Mononuclear cell (primary cell): Measurements from ENCODE around the gene SHISAL1.

DNA sequence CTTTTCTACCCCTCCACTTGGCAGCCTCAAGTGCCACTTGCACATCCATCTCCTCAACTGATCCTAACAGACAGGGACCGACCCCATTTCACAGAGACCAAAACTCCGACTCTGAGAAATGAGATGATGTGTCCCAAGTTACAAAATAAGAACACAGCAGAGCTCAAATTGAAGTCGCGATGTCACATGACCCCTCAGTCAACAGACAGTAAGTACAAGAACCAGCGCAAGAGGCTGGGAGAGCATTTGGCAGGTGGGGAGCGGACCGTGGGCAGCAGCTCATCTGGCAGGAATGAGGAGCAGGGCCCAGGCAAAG is 34.4 kb downstream of the SCUBE1 start:
- RRBS: no CpG with 5 or more reads among the region's 7 CpGs

DNA sequence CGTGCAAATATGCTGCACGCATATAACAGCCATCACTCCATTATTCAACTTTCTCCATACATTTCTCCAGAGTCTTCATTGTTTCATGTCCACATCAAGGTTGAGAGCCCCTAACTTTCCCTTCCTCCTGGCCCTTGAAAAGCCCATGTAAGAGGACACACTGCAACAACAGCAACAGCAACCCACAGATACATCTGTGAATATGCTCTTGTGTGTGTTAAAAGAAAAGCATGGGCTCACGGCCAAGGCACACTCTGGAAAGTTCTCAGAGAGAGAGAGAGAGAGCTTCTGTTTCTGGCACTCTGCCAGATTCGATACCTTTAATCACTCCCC is 34.0 kb upstream of the MPPED1 start:
- RRBS: no CpG with 5 or more reads among the region's 4 CpGs

DNA sequence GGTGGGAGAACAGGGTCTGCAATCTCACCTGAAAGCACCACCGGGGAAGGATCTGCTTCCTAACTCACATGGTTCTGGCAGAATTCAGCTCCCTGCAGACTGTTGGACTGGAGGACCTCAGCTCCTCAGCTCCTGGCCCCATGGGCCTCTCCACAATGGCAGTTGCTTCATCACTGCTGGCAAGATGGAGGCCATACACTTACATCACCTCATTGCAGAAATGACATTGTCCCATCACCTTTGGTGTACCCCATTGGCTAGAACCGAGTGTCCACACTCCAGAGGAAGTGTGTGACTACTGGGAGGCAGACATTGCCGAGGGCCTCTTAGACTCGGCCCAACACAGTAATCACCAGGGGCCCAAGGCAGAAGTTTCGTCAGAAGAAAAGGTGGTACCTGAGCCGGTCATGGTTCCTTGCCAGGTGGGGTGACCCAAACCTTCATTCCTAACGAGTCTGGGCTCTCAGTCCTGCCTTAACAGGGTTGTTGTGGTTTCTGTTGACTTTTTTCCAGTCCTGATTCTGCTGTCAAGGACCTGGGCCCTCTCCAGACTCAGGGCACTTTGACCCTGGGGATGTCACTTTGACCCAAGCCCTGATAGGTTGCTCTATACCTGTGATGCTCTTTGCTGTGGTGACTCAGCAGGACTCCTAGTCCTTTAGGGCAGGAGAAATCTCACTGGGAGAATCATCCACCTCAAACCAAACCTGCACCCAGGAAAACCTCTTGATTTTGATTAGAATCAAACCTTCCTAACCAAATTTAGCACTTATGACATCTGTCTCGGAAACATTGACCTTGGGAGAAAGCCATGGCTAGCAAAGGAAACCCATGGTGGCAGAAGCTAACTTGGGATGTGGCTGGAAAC is 20.7 kb upstream of the MPPED1 start:
- RRBS: 93% methylated on average over 1 of the region's 8 CpGs

DNA sequence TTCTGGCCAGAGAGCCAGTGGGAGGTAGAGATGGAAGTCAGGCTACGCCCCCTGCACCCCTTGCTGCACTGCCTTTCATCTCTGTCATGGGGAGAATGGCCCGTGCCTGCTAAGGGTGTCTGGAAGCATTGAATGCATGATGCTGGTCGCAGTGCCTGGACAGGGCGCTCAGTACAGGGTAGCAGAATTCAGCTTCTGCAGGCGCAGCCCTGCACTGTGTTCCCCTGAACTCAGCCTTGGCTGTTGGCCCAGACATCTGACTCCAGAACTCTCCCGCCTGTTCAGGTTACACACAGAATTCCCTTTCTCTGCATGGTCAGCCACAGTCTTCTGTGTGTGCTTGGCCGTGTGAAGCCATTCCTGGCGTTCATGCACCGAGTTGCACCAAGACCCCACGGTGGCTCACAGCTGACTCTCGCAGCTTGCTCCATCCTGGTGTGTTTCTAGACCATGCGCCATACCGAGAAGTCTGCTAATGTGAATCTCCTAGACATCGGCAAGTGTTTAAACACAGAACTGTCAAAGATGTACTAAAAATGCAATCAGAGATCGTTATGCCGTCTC is 55.4 kb downstream of the MPPED1 start:
- RRBS: no CpG with 5 or more reads among the region's 16 CpGs

DNA sequence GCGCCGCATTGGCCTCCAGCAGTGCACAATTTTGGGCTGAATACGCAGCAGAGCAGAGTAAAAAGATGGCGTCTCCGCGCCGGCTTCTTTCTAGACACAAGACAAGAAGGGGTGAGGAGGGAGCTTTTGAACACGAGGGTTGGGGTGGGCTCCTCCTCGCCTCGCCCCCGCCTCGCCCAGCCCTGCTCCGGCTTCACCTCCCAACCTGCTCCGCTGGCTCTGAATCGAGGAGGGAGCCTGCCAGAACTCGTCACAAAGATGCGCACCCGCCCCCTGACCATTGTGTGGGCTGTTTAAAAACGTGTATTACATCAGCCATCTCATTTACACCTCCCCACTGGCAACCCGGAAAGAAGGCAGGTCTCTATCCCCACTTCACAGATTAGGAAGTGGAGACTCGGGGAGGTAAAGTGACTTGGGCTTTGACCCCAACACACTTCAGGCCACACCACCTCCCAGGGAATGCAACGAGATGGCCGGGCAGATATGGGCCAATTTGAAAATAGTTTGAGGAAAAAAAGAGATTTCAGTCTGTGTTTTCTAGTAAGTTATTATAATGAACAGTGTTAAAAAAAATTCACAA is 119.2 kb downstream of the MPPED1 start:
- RRBS: 87% methylated on average over 5 of the region's 23 CpGs

DNA sequence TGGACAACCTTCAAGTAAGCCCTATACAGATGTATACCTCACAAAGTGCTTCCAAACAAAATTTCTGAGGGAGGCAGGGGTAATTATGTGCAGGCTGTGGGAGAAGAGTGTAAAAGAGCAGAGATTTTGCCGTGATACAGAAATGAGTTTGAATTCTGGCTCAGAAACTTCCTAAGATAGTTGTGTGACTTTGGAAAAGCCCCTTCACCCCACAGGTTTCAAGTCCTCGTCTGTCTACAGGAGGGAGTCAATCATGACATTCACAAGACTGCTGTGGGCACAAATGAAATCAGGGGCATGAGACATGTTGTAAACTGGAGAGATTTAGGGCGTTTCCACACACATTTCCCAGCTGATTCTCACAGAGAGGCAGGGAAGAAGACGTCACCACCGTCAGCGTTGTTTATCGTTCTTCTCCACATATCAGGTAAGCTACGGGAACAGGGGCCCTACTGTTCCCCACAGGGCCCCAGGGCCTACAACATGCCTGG is 554 bp downstream of the EFCAB6 start:
- RRBS: no CpG with 5 or more reads among the region's 8 CpGs

DNA sequence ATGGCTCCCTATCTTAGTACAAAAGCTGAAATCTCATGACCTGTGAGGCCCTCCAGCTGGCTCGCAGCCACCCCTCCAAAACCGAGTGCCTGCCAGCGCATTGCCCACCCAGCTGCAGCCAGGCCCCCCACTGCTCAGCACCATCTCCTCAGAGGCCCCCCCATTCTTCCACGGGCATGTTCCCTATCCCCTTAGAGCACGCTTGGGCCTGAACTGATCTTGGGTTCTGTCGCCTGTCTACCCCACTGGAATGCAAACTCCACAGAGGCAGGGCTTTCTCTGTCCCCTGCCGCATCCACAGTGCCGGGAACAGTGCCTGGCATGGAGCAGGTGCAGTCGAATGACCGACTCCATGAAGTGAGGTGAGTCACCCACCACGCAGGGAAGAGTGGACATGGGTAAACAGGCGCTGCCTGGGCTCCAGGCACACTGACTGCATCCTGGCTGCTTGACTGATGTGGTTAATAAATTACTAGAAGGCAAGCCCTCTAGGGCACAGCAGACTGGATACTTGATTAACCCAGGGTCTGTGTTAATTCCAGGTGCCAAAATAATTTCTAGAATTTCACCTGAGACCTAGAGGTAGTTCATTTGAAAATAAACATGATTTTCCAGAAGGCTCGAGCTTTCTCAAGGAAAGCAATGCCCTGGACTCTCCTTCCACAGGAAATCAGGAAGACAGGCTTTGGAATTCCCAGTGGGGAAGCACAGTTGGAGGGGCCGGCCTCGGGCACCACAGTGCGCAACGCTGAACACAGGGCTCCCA is 11.5 kb upstream of the EFCAB6 start:
- RRBS: no CpG with 5 or more reads among the region's 17 CpGs

DNA sequence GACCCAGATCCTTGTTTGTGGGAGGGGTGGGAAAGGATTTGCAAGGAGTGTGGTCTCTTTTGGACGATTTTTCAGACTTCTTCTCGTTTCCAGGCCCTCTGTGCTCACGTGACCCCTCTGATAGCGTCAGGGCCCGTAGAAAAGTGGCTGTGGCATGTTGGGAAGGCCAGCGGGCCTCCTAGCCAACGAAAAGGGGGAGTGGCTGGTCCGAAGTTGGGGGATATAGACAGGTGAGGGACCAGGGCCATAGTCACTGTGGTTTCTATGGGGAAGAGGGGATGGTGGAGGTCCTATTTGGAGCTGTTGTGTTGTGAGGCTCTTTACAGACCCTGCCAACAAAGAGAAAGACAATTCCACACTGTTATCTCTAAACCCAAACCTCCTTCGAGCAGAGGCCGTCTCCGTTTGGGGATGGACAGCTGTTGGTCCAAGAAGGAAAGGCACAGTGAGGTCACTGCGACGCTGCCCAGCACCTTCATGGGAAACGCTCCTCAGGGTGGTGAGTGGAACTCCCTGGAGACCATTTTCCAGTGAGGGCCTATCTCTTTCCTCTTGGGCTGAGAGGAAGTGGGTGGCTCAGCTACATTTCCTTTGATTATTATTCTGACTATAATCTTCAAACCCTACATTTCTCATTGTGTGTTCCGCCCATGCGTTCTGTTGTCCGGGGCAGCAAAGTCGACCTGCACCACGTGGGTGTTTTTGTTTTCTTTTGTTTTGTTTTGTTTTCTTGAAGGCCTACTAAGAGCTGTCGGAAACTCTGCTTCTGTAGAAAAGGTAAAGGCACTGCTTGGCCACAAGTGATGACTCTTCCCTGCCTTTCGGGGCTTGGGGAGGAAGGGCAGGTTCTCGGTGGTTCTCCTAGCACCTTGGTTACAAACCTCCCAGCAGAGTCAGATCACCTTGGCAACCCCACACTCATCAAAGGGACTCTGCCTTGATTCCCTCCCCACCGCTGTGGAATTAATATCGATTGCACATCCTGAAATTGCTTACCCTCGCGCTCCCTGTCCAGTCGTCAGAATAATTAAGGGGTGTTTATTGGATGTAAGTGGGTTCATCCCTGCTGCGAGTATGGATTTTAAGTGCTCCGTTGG is 7.0 kb downstream of the PARVB start:
- RRBS: no CpG with 5 or more reads among the region's 29 CpGs

DNA sequence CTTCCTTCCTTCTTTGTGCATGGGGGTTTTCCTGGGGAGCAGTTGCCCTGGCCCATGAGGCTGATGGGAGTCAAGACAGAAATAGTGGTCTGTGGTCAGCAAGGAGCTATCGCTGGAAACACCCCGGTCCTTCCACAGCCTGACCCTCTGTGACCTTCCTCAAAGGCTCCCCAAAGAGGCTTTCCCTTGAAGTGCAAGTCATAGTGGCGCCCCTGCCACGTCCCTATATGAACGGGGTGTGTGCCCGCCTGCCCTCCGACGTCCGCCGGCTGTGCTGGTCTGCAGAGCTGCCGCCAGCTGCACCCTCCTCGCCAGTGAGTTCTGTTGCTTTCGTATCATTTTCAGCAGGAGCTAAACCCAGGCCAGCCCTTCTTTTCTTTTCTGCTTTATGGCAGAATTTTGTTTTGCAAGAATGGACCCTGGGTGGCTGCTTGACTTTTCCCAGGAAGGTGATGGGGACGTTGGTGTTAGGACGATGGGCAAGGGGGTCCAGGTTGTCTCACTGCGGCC is 44.8 kb downstream of the PARVB start:
- RRBS: no CpG with 5 or more reads among the region's 16 CpGs

DNA sequence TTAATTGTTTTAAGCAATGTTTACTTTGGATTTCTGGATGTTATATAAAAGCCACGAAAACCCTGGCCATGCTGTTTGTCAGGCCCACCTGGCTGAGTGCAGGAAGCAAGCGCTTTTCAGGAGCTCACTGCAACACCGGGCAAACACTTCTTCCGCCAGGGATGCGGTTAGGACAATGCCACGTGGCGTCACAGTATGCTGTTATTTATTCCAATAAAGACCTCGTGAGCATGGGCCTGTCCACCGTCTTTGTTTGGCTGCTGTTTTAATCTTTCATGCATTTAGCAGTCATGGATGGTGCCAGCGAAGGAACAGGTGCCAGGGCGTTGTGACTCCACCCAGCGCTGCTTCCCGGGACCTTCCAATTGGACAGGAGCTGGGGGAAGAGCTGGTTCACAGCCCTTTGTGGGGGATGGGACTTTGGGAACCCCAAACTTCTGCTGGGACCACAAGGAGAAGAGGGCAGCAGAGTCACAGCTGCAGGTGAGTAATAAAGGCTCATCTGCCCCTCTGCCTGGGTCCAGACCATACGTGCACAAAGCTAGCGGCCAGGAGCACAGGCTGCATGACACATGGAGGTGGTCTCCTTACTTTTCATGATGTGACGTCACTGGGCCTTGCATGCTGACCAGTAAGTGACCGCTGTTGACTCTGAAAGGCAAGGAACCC is 7.9 kb upstream of the PARVG start:
- RRBS: no CpG with 5 or more reads among the region's 17 CpGs

- RRBS: no CpG with 5 or more reads among the region's 24 CpGs
These were observed 3.7 kb downstream of the SHISAL1 start for GRCh38 chr22:44308920-44309679.

DNA sequence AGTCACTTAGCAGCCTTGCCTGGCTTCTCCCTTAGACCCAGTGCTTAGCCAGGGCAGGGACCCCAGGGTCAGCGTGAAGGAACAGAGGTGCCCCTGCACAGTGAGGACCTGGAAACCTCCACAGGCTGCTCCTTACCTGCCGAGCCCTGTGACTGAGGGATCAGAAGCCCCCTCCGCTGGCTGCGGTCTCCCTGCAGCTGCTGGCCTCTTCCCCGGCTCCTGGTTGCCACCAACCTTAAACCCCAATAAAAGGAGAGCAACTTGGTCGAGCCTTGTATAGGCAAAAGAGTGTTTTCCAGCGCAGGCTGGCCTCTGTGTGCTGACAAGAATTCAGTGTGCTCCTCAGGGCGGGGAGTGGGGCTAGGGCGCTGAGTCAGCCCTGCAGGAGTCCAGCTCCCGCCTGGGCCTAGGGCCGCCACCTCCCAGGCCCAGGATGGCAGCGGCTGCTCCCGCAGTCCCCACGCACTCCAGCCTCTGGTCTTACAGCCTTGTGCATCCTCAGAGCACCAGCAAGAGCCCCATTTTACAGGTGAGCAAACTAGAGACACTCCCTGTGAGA is at the start of gene SHISAL1:
Gene SHISAL1 (minus strand): TSS at position 337 of the 559 bp plus-strand sequence.
- RRBS: no CpG with 5 or more reads among the region's 14 CpGs

DNA sequence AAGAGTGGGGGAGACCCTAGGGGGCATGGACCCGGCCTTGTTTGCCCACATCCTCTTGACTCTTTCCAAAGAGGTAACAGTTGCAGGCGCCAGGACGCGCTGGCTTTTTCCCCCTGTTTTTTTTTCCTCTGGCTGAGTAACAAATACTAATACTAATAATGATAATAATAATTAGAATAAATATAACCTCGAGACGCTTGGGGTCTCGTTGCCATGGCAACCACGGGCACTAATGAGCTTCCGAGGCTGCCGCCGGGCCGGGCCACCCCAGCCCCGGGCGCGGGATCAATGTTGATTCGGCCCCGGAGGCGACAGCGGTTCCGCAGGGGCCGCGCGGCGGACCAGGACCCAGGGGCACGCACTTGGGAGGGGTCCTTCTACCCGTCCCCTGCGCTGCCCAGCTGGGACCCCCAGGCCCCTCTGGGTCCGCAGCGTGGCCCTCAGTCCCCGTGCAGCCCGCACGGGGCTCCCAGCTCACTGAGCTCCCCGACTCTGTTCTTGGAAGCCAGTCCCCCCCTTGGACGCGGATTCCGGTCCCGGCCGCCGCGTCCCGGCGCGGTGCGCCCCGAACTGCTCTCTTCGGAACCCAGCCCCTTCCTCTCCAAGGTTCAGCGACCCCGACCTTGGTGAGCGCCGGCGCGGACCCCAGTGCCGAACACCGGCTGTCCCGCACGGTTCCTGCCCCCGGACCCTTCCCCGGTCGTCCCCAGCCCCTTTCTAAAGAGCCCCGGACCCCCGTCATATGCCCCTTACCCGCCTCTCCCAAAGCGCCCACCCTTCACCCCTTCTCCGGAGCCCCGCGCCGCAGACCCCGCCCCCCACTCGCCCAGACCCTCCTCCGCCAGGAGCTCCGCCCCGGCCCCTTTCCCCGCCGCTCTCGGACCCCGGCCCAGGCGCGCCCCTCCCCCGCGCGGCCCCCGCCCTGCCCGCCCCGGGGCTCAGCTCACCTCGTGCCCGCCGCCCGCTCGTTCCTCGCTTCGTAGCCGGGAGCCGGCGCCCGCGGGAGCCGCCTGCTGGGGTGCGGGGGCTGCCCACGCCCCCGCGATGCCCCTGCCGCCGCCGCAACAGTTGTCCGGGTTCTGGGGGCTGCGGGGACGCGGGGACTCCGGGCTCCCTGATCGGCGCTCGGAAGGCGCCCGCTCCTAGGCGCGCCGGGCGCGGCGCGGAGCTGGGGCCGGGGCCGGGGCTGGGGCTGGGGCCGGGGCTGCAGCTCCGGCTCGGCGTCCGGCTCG is 18.2 kb upstream of the SHISAL1 start:
- RRBS: 3% methylated on average over 64 of the region's 129 CpGs

DNA sequence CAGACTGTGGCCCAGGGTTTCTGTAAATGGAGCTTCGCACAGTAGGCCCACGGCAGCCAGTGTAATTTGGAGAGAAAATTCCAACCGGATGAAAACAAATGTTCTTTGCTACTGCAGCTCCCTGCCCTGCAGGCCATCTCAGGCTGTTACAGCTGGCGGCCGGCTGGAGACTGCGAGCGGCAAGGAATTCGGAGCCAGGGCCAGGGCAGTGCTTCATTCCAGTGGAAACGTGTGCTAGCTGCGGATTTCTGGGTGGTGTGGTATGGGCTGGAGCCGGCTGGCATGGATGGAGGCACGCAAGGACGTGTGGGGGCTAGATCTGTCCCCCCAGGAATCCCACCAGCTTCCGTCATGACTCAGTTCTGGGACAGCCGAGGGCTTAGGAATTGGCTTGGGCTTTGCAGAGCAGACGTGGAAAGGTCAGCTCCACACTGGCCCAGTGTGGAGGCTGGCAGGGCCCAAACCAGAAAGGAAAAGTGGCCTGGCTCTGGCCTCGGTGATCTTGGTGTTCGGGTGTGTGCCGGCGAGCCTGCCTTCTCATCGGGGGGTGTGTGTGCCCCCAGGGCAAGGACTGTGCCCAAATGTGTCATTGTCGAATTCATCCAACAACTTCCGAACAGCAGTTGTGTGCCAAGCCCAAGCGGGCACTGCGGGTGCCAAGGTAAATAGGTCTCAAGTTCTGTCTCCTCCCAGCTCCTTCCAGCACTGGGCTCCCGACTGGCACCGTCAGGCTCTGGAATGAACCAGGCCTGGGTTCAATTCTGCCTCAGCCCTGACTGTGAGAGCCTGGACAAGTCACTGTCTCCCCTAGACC is 48.1 kb upstream of the SHISAL1 start:
- RRBS: 94% methylated on average over 2 of the region's 27 CpGs

DNA sequence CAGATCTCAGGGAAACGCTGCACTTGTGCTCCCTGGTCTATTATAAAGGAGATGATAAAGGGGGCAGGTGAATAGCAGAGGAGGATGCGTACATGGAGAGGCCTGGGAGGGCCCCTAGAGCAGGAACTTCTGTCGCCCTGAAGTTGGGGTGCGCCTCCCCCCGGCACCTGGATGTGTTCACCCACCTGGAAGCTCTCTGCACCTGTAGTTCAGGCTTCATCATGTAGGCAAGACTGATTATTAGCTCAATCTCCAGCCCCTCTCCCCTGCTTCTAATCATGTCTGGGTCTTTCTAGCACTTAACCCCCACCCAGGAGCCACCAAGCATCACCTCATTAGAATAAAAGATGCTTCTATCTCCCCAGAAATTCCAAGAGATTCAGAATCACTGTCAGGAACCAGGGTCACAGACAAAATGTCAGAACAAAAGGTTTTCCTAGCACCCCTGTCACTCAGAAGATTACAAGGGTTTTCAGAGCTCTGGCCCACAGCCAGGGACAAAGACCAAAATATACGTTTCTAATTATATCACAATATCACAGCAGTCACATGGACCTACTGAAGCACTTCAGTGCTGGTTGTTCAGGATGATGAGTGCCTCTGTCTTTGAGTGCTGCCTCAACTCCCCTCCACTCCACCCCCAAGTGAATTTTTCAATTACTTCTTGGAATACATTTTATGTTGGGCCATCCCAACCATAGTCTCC is 21.7 kb upstream of the RTL6 start:
- RRBS: no CpG with 5 or more reads among the region's 6 CpGs

DNA sequence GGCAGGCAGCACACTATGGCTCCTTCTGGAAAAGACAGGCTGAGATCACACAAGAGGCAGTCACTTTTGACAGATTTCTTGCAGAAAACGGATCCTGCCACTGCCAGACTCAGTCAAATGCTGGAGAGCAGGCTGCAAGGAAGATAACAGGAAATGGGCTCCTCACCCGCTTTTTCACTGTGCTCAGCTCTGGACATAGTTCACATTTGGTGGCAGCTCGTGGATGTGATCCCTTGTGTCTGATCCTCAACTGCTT is 26.1 kb upstream of the RTL6 start:
- RRBS: no CpG with 5 or more reads among the region's 3 CpGs

GRCh38 chr22:44753339-44754346 is 1.3 kb downstream of the ARHGAP8 start:
- RRBS: no CpG with 5 or more reads among the region's 27 CpGs

DNA sequence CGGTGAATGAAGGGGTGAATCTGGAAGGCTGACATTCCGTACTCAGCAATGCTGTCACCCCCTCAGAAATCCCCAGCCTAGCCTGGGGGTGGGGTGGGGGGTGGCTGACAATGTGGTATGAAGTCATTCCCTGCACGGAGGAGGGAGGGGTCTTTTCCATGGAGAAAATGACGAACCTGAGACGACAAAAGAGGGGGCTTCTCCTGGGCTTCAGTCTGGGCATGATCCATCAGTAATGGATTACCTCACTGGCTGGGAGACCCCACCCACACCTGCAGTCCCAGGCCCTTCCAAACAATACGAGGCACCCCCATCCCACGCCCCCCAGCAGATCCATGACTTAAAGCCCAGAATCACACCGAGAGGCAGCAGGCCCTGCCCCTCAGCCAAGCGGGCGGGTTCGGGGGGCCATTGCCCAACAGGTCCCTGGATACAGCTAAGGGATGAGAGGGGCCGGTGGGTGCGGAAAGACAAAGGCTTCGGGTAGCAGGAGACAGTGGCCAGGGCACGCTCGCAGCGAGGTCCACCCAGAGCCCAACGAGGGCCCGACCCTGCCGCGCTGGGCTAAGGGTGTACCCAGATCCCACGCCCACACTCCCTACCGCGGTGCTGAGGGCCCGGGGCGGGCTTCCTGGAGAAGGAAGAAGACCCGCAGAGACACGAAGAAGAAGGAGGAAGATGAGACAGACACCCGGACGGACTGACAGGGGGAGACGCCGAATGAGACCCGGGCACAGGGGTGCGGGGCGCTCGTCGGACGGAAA is 830 bp downstream of the KIAA0930 start:
- RRBS: 3% methylated on average over 11 of the region's 38 CpGs

DNA sequence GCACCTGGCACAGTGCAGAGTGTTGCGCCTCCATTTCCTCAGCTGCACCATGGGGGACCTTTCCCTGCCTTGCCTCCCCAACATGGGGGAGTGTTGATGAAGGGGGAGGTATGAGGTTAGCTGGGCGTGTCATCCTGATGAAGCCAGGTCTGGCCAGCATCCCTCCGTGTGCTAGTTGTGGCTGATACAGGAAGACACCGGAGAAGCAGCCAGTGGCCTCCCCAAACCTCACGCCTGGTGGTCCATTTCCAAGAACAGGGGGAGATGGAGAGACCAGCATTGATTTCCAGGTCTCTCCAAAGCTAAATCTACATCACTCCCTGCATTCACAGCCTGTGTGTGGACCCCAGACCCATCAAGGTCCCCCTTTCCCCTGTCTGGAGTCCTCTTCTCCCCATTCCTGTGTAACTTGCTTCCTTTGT is 733 bp upstream of the KIAA0930 start:
- RRBS: no CpG with 5 or more reads among the region's 5 CpGs

DNA sequence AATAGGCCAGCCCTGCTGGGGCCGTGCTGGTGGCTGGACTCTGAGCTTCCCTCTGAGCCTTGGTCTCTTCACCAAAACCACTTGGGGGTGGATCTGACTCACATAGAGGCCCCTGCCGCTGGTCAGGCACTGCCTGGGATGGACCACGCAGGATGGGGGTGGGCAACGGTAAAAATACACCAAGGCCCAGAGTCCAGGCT is 12.3 kb upstream of the UPK3A start:
- RRBS: no CpG with 5 or more reads among the region's 4 CpGs